Placental epithelial cell (primary cell): ENCODE data around the gene WDR5.

GRCh38 chr9:133634027-133634638 lies 2.0 kb upstream of the DBH start:
- CAGE, long polyA plus RNA = no peak

DNA sequence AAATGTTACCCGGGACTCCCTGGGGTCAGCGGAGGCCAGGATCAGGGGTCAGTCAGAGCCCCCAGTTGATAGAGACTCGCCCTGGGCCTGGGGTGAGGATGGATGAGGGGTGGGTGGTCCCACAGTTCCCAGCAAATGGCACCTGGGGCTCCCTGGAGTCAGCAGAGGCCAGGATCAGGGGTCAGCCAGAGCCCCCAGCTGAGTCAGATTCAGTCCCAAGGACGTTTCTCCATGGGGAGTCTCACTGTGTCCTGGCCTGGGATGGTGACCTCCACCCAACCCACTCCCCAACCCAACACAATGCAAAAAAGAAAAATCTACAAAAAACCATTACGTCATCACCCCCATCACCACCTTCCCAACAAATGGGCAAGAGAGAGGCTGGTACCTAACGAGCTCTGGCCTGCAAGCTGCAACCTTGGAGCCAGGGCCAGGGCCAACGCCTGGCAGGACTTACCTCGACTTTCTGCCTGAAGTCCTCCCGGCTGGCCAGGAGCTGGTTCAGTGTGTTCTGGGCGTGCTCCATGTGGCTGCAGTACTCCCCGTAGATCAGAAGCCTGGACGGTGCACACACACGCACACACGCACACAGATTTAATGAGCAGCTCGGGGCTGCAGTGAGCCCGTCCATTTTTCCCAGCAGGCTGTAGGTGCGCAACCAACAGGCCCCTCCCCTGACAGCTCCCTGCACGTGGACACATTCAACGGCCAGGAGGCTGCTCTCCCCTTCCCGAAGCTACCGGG lies 59.3 kb upstream of the SARDH start:
- CAGE, long polyA plus RNA = no peak

DNA sequence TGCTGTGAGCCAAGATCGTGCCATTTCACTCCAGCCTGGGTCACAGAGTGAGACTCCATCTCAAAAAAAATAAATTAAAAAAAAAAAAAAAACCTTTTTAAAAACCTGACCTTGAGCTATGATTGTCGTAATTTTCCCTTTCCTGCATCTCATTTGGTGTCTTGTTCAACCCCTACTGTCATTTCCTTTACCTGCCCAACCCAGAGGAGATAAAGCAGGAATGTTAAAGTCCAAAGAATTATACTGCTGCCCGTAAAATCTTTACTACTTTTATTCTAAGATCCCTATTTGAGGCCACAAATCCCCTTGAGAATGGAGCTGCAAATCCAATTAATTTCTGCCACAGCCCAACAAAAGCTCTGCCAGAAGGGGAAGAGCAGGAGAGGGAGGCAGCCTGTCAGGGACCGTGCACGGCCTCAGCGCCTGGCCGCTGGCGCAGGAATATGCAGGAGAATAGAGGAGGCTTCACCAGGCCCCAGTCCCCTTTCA lies 99.5 kb upstream of the SARDH start:
- CAGE, long polyA plus RNA = no peak

DNA sequence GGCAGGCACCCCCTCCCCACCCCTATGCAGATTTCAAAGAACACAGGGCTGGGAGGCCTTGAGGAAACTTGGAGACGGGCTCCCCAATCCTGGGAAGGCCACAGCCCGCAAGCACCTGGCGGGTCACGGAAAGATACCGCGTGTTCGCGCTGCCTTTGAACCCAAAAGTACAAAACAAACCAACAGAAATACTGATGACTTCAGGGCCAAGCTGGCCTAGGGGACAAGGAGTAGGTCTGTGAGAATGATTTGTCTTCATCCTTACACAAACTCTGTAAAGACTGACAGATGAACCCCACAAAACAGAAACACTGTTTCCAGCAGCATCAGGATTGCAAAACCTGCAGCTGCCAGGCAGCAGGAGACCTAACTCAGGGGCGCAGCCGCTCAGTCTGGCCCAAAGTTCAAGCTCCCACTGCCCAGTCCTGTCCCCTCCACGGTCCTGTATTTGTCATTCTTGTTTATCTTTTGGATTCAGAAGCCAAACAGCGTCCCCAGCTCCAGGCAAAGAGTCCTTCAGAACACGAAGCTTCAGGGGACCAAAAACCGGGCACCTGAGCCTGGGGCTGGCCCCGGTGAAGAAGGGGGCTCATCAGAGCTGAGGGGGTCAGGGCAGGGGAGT lies 13.7 kb downstream of the VAV2 start:
- CAGE, long polyA plus RNA = no peak

- CAGE, long polyA plus RNA = no peak
These were observed 7.8 kb downstream of the BRD3 start for GRCh38 chr9:134060029-134060472.

DNA sequence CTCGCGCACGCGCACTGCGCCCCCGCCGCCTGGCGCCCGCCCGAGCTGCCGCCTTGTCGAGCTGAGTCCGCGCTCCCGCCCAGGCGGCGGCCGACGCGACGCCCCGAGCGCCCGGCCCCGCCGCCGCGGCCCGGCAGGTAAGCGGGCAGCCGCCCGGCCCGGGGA lies at the start of gene WDR5:
Gene WDR5, plus strand, starts transcription at position 19 of the 165 bp plus-strand sequence.
- CAGE, long polyA plus RNA = no peak

DNA sequence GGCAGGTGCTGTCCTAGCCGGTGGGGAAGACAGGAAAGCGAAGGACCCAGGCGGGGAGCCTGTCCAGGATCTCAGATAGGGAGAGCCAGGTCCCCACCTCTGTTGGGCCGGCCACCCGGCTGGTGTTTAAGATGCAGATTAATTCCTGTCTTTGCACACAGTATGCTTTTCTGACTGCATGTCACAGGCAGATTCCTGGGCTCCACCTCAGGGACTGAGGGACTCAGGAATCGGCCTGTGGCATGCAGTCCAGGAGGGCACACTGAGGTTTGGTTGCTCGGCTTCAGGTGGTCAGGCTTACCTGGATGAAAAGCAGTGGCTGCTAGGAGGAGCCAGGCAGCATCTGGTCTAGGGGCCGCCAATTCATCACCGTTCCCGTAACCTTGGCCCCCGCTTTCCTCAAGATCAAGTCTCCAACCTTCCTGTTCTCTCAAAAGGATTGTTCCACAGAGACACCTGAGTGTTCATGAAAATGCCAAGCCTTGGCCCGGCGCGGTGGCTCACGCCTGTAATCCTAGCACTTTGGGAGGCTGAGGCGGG lies 1.1 kb downstream of the WDR5 start:
- CAGE, long polyA plus RNA = no peak

- CAGE, long polyA plus RNA = no peak
These were observed 29.6 kb downstream of the WDR5 start for GRCh38 chr9:134165495-134165963.

DNA sequence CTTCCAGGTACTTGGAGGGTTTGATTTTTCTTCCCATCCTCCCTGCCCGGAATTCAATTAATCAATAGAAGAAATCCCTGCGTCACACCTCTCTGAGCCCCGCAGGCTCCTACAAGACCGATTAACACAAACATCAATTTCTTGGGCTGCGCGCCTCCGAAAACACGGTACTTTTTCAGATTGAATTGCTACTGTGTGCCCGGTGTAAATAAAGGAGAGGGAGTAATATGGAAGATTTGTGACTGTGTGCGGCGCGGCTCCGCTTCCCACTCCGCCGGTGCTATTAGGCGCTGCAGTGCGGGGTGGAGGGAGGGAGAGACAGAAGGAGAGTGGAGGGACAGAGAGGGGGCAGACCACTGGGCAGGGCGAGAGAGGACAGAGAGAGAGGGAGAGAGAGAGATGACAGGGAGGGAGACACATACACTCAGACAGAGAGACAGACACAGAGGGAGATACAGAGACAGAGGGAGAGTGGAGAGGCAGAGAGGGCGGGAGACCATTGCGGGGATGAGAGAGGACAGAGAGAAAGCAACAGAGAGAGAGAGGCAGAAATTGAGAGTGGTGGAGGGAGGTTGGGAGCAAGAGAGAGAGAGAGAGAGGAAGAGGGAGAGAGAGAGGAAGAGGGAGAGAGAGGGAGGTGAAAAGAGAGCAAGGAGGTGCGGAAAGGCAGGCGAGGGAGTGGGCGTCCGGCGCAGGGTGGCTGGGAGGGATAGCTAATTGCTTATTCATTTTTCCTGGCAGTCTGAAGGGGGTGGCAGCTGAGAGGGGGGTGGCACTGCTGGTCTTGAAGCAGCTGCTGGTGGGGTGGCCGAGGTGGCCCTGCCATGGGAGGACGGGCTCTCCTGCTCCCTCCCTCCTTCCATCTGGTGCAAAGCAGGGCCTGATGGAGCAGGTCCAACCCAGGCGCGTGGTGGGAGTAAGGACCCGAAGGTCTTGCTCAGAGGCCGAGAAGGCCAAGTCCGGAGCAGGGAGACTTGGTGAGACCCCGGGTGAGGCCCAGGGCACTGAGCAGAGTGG lies 53.5 kb downstream of the WDR5 start:
- CAGE, long polyA plus RNA = no peak

DNA sequence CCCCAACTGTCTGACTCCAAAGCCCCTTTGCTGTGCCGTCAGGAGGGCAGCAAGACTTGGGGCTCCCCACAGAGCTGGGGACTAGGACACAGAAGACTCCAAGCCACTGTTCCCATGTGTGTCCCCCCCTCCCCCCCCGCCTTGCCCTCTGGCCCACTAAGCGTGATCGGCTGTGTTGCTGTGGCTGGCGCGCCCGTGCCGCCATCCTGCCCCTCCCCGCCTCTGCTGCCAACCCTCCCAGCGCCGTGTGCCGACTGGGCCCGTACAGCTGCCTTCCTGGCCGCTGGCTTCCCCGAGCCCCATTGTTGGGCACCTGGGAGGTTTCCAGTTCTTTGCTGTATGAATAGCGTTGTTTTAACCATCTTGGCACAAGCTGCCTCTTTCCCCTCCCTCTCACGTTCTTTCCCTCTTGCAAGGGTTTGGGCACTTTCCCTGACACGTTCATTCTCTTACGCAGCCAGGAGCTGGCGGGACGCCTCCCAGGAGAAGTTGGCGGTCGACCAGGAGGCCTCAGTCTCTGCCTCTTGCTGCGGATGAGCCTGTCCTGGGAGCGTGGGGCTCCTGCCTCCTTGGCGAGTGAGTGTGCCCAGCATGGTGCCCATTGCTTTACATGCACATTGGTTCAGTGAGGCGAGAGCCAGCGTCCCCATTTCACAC lies 43.2 kb upstream of the RXRA start:
- CAGE, long polyA plus RNA = no peak

DNA sequence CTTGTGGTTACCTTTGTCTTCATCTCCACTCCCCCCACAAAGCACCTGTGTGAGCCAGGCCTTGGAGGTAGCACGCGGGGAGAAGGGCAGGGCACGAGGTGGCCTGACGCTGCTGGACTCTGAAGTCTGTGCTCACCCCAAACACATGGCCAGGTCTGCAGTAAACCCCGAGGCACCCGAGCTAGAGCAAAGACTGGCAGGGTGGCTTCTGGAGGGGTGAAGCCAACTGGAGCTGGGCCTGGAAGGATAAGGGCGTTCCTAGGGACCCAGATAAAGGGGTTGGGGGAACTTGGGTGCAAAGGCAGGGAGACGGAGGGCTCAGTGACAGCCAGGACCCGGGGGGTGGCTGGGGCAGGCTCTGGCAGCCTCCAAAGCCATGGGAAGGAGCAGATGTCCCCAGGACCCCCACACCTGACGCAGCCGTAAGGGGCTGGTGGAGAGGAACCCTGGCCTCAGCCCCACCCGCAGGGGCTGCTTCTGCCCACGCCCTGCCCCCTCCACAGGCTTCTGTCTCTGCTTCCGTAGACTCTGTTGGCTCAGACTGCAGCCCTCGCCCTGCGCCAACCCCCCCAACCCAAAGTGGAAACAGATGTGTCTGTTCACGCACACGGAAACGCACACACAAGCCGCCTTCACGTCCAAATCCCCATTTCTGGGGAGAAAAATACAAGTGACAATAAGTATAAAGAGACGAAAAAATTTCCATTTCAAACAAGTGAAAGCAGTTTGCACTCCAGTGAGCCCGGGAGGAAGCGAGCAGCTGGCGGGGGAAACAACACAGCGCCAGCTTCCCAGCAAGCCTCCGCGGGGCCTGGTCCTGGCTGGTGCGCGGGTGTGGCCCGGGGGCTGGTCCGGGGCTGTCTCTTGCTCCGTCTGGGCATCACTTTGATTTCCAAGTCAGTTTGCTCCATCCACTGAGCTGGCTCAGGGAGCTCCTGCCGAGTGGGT lies 32.7 kb upstream of the RXRA start:
- CAGE, long polyA plus RNA = no peak

DNA sequence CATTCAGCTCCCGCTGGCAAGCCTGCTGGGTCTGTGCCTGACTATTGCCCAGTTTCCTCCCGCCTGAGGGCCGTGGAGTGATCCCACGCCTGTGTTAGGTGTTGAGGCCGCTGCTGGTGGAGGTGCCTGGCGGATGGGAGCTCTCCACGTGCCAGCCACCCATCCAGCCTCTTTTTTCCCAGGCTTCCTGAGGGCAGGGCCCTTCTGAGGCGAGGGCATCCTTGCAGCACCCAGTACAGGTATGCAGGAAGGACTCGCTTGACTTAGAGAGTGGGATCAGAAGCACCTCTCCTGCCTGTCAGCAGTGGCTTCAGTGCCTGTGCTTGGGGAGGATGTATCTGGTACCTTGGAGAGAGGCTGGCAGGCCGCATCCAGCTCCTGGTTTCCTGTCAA lies 7.8 kb downstream of the RXRA start:
- CAGE, long polyA plus RNA = no peak

DNA sequence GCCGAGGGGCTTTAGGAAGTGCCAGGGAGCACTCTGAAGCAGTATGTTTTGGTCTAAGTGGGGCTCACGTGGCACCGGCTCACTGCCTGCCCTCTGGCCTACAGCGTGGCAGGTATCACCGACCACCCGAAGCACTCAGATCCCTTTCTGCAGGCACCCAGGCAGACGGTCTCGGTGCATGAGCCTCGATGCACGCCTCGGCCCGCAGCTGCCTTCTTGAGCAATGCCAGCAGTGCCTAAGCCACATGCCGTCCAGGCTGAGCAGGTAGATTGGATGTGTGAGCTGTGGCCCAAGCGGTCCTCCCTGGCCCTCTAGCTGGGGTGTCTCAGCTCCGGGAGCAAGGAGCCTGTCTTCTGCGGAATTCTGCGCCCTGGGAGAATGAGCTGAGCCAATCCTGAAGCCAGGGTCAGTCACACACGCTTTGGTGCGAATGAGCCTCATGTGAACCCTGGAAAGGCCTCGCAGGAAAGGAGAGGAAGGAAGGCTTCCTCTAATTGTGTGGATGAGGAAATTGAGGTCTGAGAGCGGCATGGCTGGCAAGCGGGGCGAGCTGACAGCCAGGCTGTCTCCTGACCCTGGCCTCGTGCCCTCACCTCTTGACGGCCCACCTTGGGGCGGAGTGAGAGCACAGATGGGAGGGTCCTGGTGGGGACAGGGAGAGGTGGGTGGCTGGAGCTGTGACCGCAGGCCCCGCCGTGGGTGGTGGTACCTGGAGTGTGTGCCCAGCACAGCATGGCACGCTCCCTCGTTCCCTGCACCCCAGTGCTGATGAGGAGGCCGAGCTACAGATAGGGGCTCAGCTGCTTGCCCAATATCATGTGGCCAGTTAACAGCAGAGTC lies 14.4 kb downstream of the RXRA start:
- CAGE, long polyA plus RNA = no peak

DNA sequence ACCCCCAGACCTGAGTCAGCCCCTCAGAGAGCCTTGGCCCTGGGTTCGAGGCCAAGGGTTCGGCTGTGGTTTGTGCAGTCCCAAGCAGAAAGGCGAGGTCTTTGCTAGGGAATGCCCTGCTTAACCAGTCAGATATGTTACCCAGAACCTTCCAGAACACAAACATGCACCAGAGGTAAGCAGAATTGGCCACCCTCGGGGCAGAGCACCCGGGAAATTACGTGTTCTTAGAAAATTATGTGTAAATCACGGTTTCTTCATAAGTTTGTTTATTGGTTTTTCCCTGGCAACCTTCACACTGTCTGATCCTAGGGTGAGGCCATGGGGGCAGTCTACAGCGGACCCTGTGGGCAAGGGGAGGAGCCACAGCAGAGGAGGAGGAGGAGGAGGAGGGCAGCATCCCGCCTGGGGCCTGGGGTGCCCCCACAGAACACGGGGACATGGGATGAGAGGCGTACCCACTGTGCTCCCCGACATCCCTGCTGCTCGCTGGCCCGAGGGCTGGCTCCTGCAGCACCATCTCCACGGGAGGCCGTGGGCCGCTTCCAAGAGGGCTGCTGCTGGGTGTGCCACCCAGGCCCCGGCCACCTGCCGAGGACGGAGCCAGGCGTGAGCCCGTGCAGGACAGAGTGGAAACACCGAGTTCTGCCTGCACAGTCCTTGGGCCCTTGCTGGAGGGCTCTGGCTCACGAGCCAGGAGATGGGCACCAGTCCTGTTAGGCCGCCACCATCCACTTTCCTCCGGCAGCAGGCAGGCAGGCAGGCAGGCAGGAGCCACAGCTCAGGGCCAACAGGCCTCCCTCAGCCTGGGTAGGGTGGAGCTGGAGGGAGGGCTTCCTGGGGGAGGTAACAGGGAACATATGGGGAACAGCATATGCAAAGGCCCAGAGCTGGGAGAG lies 31.6 kb downstream of the RXRA start:
- CAGE, long polyA plus RNA = no peak

GRCh38 chr9:134359745-134360784 lies 33.8 kb downstream of the RXRA start:
- CAGE, long polyA plus RNA = no peak

DNA sequence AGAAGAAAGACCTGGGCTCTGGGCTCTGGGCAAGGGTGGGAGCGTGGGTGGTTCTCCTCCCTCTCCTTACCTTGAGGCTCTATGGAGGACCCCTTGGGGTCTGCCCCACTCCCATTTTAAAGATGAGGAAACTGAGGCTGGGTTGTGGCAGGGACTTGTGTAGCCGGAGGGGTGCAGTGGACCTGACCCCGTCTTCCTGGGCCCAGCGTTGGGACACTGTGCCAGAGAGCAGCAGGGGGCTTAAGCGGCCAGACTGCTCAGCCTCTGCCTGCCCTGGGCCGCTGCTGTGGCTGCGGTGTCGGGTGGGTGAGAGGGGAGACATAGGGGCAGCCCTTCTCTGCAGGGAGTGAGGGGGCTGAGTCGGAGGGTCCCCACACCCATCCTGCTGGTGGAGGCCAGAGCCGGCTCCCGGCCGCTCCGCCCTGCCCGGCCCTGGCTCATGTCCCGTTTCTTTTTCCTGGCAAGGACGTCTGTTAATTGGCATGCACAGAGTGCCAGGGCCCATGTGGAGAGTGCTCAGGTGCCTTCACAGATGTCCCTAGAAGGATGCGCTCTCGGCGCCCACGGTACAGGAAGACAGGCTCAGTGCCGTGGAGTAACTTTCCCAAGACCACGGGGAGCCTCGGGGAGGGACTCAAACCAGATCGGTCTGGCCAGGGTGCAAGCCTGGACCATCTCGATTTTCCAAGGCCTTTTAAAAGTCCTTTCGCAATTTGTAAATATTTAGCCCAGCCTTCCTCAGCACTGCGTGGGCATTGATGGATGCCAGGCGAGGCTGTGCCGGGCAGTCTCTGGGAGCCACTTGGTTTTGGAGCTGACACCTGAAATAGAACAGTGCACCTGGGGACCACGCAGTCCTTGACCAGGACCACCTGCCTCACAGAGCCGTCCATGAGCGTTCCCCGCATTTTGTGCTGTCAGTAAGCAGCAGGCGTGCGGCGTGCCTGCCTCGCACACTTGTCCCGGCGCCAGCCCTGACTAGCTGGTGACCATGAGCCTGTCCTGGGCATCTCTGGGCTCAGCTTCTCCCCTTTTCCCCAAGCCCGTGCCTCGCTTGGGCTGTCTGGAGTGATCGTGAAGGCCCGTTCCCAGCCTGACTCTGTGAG lies 60.9 kb downstream of the RXRA start:
- CAGE, long polyA plus RNA = no peak

GRCh38 chr9:134403631-134404897 lies 77.8 kb downstream of the RXRA start:
- CAGE, long polyA plus RNA = no peak

GRCh38 chr9:134441070-134441373 lies 114.8 kb downstream of the RXRA start:
- CAGE, long polyA plus RNA = no peak

DNA sequence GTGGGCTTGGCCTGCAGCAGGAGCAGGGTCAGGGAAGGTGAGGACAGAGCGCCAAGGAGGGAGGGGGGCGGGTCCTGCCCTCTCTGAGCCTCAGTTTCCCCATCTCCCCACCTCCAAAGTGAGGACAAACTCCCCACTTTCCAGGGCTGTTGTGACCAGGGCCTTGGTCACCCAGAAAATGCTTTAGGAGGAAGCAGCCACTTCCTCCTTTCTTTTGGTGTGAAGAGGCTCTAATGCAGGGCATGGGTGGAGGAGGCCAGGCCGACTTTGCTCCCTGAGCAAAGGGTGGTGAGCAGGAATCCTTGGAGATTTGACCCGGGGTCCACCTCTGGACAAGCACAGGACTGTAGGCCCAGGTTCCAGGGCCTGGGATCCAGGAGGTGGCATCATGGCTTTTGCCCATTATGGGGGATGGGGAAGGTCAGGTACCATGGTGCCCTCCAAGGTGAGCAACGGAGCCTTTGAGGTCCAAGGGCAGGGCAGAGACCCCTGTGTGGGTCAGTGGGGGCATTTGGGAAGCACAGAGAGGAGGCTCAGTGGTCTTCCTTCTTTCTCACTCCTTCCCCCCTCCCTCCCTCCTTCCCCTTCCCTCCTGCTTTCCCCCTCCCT lies 117.6 kb downstream of the RXRA start:
- CAGE, long polyA plus RNA = no peak

DNA sequence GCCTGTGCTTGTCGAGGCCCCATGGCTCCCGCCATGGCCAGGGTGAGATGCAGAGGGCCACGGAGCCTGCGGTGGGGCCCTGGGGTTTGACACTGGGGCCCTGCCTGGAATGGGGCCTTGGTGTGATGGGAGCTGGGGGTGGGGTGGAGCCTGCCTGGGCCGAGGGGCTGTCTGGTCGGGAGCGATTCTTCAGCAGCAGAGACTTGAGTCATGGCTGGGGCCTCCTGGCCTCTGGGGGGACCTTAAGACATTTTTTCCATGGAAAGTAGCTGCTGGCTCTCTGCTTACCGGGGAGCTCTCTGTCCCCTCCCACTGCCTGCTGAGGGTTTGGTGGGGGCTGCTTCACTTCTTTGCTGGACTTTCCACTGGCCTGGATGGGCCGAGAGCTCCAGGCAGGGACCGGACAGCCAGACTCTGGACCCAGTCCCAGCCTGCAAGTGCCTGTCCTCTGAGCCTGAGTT lies 132.2 kb downstream of the RXRA start:
- CAGE, long polyA plus RNA = no peak